ENCODE results near the gene ALDH4A1.

GRCh38 chr1:17250728-17251052 lies 1.8 kb downstream of the PADI3 start:
- PRO-cap, result bidirectional peak, plus-strand start at chr1:17250938, minus-strand start at chr1:17250688
- RAMPAGE, long total RNA, 4 experiments, result no peak in any of the 4 experiments

GRCh38 chr1:17416996-17417612 lies 22.4 kb downstream of the RCC2 start:
- PRO-cap, result no peak
- RAMPAGE, long total RNA, 4 experiments, result no peak in any of the 4 experiments

- PRO-cap, result no peak
- RAMPAGE, long total RNA, 4 experiments, result no peak in any of the 4 experiments
These were observed 11.6 kb downstream of the RCC2 start for GRCh38 chr1:17427971-17428276.

DNA sequence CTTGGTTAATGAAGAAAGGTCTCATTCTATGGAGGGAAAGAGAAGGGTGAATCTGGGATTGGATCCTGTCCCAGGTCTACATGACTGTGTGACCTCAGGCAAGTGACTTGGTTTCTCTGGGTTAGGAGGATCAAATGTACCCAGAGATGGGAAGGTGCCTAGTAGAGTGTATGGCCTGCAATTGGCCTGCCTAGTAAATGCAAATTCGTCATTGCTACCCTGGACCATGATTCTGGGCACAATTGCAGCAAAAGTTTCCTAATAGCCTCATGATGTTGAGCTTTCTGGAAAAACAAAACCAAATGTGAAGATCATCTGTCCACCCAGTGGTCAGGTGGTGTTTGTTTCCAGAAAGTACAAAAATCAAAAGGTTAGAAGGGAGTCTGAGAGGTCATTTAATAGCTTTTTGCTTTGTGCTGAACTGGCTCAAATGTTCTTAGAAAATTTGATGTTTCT lies 49.9 kb upstream of the RCC2 start:
- PRO-cap, result no peak
- RAMPAGE, long total RNA, 4 experiments, result no peak in any of the 4 experiments

- PRO-cap, result unidirectional peak, minus-strand start at chr1:17522026; unidirectional peak, minus-strand start at chr1:17522089
- RAMPAGE, long total RNA, 4 experiments, result start-site peak on the minus strand in 1 of 4 experiments, at chr1:17522089-17522105 at its widest, 15 reads per replicate
These were observed 17.5 kb upstream of the ARHGEF10L start for GRCh38 chr1:17521839-17522600.

DNA sequence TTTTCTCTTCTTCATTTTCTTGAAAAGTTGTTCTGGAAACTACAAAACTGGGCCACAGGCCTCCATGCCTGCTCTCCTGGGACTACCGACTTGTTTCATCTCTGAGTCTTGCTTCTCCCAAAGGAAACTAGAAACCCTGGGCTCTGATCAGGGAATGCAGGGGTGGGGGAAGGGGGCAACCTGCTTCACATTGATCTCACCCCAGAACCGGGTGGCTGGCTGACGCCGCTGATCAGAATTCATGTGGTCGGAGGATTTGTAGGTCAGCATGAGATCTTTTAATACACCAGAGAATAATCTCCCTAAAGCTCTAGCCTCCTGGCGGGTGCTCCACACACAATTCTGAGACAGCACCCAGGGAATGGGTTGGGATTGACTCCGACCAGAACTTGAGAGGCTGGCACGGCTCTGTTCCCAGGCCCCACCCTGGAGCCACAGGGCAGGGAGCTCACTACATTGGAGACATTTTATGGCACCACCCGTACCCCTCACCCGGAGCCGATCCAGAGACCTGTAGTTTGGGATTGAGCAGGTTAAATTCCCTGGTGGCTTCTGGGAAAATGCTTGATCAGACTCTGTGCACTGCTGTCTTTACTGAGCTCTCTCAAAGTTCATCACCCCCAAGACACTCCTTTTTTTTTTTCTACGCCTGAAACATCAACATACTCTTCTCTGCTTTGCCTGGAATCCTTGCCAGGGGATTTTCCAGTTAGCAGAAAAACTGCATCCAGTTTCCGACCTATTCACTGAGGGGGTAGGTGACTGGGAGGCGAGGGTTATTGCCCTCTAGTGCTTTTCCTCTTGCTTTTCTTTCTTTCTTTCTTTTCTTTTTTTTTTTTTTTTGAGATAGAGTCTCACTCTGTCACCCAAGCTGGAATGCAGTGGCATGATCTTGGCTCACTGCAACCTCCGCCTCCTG lies 12.2 kb upstream of the ARHGEF10L start:
- PRO-cap, result no peak
- RAMPAGE, long total RNA, 4 experiments, result no peak in any of the 4 experiments

GRCh38 chr1:17563643-17564432 lies 24.3 kb downstream of the ARHGEF10L start:
- PRO-cap, result no peak
- RAMPAGE, long total RNA, 4 experiments, result no peak in any of the 4 experiments

DNA sequence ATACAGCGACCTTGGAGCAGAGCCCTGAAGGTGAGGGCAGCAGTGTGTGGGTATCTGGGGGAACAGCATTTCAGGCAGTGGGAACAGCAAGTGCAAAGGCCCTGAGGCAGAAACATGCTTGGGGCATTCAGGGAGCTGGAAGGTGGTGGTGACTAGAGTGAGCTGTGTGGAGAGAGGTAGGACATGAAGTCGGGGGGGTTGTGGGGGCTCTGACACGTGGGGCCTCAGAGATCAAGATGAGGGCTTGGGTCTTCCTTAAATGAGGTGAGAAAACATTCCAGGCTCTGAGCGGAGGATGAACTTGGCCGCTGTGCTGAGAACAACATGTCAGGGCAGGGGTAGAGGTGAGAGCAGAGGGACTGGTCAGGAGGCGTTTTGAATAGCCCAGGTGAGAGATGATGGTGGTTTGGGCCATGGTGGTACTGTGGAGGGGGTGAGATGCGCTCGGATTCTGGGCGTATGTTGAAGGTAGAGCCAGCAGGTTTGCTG lies 30.9 kb downstream of the ARHGEF10L start:
- PRO-cap, result no peak
- RAMPAGE, long total RNA, 4 experiments, result start-site peak on the plus strand in 1 of 4 experiments, centred at positions 151 to 397 of the sequence, 5 to 9 reads per replicate

DNA sequence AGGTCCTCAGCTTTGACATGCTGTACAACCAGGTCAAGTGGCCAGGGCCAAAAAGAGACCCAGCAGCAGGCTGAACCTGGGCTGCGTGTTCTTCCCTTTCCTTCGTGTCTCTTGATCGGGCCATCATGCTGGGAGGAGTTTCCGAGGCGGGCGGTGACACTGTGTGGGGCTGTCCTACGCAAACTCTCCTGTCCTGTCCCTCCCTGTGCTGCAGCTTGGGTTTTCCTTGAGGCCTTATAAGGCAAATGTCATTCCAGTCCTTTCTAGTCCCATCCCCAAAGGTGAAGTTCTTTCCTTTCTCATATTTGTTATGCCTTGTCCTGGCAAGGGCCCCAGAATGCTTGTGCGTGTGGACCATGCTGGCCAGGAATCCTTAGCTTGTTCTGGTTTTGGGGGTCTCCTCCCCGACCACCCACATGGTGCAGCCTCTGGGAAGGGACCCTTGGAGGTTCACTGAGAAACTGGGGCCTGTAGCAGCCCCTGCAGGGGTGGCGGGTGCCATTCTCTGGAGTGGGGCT lies 56.8 kb downstream of the ARHGEF10L start:
- PRO-cap, result bidirectional peak, plus-strand start at position 335 of the sequence, minus-strand start at position 113 of the sequence
- RAMPAGE, long total RNA, 4 experiments, result no peak in any of the 4 experiments

DNA sequence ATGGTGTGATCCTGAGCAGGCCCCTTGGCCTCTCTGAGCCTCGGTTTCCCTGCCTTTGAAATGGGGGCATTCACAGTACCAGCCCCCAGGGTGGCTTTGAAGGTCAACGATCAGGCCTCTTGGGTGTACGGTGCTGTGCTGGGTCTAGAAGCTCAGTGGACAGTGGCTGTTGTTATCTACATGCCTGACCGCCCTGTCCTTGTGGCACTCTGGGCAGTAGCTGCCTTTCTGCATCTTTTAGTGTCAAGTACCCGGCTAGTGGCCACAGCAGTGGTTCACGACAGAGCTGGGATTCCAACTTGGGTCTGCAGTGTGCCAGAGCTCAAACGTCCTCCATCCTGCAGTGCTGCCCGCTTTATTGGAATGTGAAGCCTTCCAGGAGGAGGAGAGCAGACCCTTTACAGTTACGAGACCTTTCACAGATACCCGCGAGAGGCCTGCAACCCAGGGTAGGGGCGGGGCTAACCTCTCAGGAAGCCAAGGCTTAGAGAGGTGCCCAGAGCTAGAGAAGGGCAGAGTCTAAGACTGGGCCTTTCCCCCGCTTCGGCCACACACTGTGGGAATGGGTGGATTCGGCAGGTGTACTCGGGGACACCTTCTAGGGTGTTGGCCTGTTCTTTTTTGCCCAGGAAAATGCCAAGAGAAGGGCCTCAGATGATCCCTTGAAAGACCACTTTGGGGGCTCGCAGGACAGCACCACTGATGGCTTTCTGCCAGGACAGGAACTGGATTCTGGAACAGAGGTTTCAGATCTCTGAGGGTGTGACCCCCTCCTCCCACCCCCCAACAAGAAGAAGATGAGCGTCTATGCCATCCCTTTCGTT lies 74.5 kb downstream of the ARHGEF10L start:
- PRO-cap, result no peak
- RAMPAGE, long total RNA, 4 experiments, result no peak in any of the 4 experiments

- PRO-cap, result no peak
- RAMPAGE, long total RNA, 4 experiments, result no peak in any of the 4 experiments
These were observed 91.0 kb upstream of the ACTL8 start for GRCh38 chr1:17663990-17664611.

- PRO-cap, result no peak
- RAMPAGE, long total RNA, 4 experiments, result start-site peak on the plus strand in 1 of 4 experiments, at chr1:17669359-17670221 at its widest, 23 reads per replicate
These were observed 85.5 kb upstream of the ACTL8 start for GRCh38 chr1:17669475-17670205.

DNA sequence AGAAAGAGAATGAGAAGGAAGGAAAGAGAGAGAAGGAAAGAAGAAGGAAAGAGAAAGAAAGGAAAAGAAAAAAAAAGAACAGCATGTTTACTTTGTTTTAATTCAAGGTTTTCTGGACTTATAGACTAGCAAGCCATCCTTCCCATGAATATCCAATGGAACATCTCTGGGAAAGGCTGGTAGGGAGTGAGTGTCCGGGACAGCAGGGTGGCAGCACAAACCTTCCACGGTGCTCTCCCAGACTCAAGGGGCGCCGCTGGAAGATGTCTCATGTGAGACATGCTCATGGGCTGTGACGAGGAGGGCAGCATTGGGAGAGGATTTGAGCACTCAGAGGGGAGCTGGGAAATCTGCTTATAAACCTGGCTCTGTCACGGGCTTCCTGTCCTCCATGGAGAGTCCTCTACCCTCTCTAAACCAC lies 100.3 kb upstream of the IGSF21 start:
- PRO-cap, result no peak
- RAMPAGE, long total RNA, 4 experiments, result no peak in any of the 4 experiments

DNA sequence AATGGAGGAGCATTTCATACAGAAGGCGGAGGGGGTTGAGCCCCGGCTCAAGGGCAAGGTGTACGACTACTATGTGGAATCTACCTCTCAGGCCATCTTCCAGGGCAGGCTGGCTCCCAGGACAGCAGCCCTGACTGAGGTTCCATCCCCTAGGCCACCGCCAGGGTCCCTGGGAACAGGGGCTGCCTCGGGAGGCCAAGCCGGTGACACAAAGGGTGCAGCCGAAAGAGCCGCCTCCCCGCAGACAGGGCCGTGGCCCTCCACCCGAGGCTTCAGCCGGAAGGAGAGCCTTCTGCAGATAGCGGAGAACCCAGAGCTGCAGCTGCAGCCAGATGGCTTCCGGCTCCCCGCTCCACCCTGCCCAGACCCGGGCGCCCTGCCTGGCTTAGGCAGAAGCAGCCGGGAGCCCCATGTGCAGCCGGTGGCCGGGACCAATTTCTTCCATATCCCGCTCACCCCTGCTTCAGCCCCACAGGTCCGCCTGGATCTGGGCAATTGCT lies 1.1 kb downstream of the KLHDC7A start:
- PRO-cap, result no peak
- RAMPAGE, long total RNA, 4 experiments, result no peak in any of the 4 experiments

GRCh38 chr1:18646543-18647244 lies 16.0 kb downstream of the PAX7 start:
- PRO-cap, result no peak
- RAMPAGE, long total RNA, 4 experiments, result no peak in any of the 4 experiments

DNA sequence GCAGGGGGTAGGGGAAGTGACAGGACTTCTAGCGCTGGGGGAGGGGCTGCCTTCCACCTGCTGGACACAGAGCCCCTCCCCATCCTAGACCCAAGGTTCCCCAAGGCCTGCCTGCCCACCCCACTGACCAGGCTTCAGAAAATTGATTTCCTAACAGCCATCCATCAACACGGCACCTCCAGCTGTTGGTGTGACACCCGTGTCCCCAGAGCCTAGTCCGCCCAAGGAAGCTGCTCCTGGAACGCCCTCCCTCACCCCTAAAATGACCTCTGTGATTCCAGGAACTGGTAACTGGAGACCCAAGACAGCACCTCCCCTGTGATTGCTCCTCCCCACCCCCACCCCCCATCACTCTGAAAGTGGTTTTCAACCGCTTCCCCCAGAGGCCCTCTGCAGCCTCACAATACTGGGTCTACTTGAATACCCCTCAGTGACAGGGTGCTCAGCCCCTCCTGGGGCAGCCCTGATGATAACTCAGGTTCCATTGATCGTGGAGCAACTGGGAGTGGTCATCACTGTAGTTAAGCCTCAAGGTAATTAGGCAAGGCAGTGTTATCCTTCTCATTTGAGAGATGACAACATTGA lies 52.1 kb downstream of the TAS1R2 start:
- PRO-cap, result no peak
- RAMPAGE, long total RNA, 4 experiments, result no peak in any of the 4 experiments

GRCh38 chr1:18902274-18903332 lies at the start of gene ALDH4A1:
Gene ALDH4A1 (minus strand): TSS chr1:18902555.
- PRO-cap, result unidirectional peak, minus-strand start at chr1:18902526; unidirectional peak, plus-strand start at chr1:18902995; unidirectional peak, minus-strand start at chr1:18903234
- RAMPAGE, long total RNA, 4 experiments, result no peak in any of the 4 experiments

GRCh38 chr1:18925996-18927029 lies 24.0 kb upstream of the ALDH4A1 start:
- PRO-cap, result bidirectional peak, plus-strand start at chr1:18926865, minus-strand start at chr1:18926740
- RAMPAGE, long total RNA, 4 experiments, result no peak in any of the 4 experiments

DNA sequence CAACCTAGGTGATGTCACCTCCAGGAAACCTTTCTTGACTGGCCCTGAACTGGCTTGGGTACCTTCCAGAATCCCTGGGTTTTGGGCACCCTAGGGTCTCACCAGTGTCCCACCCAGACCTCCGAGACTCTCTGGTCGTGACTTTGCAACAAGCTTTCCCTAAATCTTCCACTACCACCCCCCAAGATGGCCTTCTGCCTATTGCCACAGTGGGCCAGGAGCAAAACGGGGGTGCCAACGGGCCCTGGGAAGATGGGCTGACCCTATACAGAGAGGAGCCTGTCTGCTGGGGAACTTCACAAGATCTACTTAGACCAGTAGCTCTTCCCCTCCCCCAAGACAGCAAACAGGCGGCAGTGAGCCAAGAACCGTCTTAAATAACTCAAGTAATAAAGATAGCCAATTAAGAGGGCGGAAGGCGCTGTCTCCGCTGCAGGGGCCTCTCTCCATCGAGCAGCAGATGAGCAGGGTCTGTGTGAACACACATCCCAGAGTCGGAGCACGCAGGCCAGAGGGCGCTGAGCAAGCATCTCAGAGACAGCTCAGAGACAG lies 11.3 kb downstream of the IFFO2 start:
- PRO-cap, result no peak
- RAMPAGE, long total RNA, 4 experiments, result no peak in any of the 4 experiments

- PRO-cap, result no peak
- RAMPAGE, long total RNA, 4 experiments, result no peak in any of the 4 experiments
These were observed 32.4 kb upstream of the IFFO2 start for GRCh38 chr1:18988983-18989204.